Fibroblast of the aortic adventitia (primary cell): ENCODE measurements around a stretch of chr6.

GRCh38 chr6:7056613-7057410 lies 50.9 kb upstream of the RREB1 start:
- CAGE, long polyA plus RNA: no peak

DNA sequence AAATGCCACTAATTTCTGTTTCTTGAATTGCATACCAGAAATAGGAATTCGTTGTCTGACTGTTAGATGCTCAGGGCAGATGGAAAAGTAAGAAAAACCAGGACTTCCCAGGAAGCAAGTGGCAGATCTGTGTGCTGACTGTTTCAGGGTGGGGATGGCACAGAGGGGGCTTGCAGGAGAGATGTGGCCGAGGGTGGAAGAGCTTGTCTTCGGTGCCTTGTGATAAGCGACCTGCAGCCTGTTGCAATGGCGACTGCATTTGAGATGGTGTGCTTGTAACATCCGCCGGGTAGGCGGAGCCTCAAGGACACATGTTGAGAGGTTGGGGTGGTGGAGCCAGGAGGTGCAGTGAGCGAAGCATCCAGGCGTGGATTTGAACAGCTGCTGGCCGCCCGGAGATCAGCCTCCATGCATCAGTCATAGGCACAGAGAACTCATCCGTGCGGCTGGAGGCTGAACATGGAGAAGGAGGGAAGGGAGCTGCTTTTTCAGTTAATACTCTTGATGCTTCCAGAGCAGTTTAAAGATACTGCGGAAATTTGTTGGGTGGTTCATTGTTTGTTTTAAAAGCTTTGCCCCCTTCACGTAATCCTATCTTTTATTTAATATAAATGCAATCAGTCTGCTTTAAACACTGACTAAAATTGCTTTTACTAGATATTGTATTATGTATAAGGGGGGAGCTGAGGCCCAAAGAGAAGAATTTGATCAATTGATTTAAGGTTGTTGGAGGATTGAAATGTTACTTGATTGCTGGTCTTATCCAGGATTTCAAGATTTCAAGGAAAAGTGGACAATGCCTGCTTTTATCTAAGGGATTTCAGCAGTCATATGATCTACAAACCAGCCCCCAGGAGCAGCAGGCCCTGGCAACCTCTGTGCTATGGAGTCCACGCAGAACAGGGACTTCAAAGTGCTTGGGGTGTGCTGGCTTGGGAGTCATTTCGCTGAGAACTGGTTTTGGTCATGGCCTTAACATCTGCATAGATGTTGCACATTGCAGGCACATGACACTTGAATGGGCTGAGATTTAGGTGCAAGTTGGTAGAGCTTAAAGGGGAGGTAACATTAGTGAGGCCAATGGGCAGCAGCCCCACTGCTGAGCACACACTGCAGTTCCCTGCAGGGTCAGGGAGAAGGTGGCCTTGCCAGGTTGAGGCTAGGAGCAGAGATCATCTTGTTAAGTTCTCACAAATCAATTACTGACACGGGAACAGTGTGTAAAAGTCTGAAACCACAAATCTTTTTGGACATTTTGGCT lies 43.3 kb downstream of the RREB1 start:
- CAGE, long polyA plus RNA: no peak

GRCh38 chr6:7166112-7167244 lies 58.7 kb downstream of the RREB1 start:
- CAGE, long polyA plus RNA: no peak

DNA sequence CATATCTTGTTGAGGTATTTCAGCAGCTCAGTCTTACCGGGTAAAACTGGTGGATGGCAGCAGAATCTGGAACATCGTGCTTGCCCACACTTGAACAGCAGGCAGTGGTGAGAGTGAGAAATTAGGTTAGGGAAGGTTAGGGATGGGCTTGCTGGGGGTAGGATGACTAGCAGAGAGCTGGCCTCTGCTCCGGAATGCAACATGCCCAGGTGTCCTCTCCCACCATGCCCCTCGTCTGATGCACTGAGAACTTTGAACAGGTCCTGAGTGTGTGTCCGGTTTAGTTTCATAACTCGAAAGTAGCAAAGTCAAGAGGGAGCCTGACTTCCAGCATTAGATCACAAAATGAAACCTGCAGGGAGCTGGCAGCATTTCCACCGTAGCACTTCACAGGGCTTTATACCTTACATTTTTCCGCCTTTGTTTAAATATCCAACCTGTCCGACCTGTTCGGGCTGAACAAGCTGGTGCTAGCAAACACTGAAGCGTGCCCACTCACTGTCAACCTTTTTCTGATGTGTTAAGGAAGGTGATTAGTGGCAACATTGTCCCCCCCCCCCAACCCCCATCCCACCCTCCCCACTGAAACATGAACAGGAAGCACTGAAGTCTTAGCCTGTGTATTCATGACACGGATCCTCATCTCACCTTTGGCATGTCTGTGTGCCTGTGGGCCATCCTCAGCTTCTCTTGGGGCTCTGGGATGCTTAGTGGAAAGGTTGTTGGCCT lies 93.3 kb downstream of the RREB1 start:
- CAGE, long polyA plus RNA: no peak

GRCh38 chr6:7214873-7215702 lies 97.9 kb downstream of the SSR1 start:
- CAGE, long polyA plus RNA: no peak

DNA sequence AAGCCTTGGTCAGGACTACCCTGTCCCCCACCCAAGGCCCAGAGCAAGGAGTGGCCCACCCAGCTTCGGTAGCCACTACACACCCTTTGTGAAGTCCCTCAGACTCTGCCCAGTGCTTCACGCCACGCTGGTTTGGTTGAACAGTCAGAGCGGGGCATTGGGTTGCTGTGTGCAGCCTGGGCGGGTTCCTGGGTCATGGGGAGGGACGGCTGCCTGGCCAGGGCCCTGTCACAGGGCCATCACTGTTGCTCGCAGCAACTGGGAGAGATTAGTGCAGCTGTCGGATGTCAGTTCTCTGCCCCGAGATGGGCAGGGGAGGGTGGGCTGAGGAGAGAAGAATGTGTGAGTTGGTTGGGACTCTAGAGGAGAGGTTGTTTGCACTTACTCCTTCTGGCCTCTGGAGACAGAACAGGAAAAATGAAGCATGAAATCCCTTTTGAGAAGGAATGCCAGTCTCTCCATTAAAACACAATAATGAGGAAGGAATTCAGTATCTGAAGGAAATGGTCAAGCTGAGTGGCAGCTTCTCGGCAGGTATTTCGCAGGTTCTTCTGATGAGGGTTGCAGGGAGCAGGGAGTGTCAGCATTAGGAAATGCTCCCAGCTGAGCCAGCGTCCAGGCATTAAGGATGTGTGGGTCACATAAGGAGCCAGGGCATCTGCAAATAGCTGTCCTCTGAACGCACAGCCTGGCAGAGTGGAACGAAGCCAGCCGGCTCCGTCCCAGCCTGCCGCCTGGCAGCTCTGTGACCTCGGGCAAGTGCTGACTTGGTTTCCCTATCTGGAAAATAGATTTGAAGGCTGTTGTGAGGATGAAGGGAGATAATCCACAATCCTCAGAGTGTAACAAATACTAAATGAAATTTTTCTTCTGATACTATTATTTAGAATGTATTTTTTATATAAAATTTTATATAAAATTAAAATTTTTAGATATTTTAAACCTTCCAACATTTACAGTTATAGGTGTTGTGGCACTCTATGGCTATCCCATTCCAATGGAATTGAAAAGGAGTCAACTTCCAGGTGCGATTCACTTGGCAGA lies 95.8 kb downstream of the SSR1 start:
- CAGE, long polyA plus RNA: no peak

DNA sequence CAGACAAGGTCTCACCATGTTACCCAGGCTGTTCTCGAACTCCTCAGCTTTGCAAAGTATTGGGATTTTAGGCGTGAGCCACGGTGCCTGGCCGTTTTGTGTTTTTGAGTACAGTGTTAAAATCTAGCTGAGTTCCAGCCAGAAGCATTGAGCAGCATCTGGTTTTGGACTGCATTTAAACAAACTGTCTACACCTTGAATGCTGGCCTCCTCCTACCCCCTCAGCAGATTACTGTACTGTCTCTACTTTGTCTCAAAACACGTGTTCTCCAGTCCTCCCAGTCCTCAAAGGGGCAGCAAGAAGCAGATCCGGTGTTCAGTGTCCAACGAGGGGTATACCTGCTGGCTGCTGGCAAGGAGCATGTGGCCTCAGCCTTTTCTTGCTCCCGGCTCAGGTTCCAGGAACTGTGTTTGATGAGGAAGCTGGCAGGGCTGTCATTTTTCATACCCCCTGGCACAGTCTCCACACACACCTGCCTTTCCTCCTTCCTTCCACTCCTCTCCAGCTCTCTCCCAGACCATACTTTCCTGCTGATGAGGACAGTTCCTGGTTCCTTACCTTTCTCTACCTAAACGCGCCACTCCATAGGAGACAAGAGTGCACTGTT lies 77.4 kb downstream of the SSR1 start:
- CAGE, long polyA plus RNA: no peak

DNA sequence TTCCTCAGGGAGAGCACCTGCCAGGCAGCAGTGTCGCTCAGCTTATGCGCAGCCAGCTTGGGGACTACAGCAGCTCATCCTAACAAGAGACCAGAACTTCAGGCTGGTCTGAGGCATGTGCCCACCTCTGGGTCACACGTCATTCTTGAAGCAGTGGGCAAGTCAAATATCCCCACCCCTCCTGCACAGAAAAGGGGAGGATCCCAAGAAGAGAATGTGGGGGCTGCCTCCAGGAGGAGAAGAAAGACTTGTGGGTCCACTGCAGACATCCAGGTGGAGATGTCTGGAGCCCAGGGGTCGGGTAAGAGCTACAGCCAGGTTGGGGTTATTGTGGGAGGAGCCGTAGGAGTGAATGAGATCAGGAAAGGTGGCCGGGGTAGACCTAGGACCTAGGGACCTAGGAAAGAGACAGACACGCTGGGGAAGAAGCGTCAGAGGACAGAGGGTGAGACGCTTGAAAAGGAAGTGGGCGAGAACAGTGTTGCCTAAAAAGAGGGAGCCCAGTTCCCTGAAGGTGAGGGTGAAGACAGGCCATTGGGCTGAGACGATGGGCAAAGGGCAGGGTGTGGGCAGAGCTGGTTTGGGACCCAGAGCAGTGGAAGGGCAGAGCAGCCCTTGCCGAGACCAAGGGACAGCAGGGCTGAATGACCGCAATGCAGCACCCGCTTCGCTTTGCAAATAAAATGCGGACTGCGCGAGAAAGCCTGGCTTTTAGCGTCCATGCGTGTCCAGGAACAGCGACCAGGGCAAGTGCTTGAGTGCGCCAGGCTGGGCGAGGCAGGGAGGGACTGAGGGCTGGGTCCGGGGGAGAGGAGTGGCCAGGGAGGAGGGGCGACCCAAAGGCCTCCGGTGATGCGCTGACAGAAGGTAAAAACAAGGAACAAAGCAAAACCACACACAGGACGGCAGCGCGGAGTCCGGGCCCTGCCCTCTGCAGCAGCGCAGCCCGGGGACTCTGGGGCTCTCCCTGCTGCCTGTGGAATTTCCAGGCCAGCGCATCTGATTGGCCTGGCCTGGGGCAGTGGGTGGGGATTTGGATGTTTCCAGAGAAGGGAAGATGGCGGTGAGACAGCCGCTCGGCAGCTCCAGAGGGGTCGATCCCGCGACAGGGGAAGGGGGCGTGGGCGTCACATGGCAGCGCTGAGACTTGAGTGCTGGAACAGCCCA lies 52.2 kb downstream of the SSR1 start:
- CAGE, long polyA plus RNA: no peak

DNA sequence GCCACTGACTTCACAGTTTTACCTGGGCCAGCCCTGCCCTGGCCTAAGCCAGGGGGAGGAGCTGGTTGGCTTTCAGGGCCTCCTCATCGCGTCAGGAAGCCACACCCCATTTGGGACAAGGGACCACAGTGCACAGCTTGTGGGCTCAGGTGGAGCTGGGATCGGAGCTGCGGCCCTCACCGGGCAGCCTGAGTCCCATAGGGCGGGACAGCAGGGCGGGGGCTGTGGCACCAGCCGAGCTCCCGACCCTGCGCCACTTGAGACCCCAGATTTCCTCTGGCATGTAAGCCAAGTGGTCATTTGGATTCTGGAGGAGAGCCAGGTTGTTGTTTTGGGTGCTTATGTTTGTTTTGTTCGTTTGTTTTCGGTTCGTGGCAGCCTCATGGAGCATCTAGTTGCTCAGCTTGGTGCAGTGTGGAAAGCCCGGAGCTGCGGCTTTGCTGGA lies 42.2 kb downstream of the RIOK1 start:
- CAGE, long polyA plus RNA: no peak

DNA sequence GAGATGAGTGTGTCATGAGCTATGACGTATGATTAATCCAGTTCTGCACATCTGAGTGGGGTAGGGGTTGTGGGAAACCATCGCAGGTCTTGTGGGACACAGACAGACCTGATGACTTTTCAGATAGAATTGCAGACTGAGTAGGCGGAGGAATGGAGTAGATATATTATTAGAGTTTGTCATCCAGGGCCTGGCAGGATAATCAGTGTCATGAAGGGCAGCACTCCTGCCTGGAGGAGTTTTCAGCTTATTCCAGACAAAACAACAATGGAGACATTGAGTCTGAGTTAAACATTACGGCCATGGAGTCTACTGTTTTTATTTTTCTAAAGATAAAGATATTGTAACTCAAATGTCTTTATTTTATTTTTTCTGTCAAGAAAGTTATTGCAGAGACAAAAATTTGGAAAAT lies 12.8 kb upstream of the DSP start:
- CAGE, long polyA plus RNA: no peak

DNA sequence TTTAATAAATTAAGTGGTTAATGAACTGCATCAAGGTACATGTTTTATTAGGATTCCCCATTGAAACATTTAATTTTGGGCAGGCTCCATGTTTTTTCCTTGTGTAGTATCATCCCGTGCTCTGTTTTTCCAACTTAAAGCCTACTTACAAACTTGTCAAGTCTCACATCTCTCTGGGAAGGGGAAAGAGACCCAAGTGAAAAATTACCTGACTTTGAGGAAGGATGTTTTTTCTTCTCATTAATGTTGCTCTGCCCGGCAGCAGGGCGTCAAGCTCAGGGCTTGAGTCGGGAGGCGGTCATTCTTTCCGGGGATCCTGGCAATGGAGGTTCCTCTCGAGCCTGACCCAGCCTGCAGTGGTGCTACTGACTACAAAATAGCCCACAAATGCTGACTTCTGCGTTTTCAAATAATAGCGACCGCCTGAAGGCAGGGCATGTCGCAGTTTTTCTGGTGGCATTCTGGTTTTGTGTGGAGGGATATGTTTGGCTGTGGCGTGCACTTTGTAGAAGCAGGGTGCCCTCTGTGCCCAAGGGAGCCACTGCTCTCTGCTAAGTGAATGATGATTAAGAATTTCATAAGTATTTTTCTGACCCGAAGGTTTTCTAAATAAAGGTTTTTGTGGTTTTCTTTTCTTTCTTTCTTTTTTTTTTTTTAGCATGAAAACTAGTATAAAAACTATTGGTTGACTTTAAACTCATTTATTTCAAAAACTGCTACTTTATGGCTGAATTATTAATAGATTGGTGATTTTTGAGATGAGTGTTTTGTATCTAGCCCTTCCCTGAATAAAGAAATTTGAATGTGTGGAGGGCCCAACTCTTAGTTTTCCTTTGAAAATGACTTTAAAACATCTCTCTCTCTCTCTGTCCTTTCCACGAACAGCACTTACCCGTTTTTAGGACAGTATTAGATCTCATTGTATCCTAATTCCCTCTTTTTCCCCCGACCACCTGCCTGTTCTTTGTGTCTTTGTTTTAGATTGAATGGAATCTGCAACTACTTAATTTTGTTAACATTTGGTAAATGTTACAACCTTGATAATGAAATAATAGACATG lies 2.7 kb downstream of the DSP start:
- CAGE, long polyA plus RNA: no peak

- CAGE, long polyA plus RNA: no peak
Measured at GRCh38 chr6:7561162-7562130, 20.0 kb downstream of the DSP start.

- CAGE, long polyA plus RNA: no peak
Measured at GRCh38 chr6:7570146-7570753, 19.7 kb upstream of the SNRNP48 start.

- CAGE, long polyA plus RNA: no peak
Measured at GRCh38 chr6:7723471-7724074, 2.3 kb upstream of the BMP6 start.

- CAGE, long polyA plus RNA: no peak
Measured at GRCh38 chr6:7735039-7735278, 9.1 kb downstream of the BMP6 start.

DNA sequence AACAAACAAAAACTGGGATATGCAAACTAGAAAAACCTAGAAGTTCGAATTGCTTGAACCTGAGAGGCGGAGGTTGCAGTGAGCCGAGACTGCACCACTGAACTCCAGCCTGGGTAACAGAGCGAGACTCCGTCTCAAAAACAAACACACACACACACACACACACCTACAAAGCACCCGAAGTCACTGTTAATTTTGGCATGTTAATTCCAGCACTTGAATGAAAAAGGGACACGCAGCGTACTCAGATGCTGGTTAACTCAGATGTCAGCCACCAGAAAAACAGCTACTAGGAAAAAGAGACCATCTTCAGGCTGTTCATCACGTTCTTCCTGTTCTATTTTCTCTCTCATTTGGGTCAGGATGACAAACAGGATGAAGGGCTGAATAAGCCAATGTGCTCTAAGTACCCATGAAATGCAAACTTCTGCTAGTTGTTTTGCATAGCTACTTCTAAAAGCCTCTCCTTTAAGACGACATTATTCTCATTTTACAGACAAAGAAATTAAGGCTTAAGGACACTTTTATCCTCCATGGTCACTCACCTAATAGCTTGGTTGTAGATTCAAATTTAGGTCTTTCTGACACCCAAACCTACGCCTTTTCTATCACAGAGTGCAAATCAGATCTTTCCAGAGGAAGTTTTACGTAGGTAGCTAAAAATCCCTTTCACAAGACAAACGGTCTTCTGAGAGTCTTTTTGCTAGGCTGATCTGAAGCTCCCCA lies 46.8 kb downstream of the BLOC1S5 start:
- CAGE, long polyA plus RNA: no peak

DNA sequence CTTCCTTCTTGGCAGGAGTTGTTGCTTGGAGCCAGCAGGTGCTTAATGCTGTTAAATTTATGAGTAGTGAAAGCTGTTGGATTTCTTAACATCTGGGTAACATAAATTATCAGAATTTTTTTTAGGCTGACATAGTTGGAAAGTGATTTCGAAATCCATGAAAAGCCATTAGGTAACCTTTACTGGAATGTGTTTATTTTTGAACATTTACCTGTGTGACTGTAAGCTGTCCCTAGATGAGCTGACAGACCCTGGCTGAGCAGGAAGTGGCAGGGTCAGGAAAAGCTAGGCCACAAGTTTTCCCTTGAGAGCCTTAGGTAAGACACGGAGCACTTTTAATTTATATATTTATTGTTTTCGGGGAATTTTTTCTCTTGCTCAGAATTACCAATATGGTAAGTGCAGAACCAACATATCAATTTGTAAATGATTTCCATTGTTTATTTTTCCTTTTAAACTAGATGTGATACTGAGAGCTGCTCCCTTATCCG lies 470.5 kb upstream of the SLC35B3 start:
- CAGE, long polyA plus RNA: no peak

- CAGE, long polyA plus RNA: no peak
Measured at GRCh38 chr6:10147002-10147643, 267.8 kb downstream of the TFAP2A start.

- CAGE, long polyA plus RNA: no peak
Measured at GRCh38 chr6:10355095-10355584, 59.7 kb downstream of the TFAP2A start.

DNA sequence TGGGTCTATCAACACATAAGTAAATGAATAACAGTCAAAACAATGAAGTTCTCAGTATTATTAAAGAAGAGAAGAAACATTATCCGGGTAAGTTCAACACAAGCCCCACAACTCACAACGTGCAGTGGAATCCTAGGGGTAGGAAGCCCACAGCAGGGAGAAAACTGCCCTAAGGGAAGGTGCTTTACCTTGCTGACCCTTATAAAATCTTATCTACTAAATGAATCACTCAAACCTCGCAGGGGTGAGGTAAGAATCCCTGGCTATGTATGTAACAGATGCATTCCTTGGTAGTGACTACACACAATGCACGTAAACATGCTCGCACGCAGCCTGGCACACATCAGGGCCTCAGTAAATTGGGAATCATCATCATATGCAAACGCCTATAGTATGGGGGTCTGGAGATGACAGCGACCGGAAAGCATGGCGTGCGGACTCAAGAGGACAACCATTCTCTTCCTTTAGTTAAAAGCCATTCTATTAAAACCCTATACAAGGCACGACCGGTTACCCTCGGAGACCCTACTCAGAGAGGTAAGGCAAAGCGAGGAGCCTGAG lies 11.3 kb downstream of the TFAP2A start:
- CAGE, long polyA plus RNA: no peak